ENCODE measurements around the gene MFSD10.

- PRO-cap, result unidirectional peak, plus-strand start at chr4:2812247
Measured at GRCh38 chr4:2811468-2812542, 18.9 kb downstream of the SH3BP2 start.

- PRO-cap, result no peak
Measured at GRCh38 chr4:2894477-2894914, 40.1 kb downstream of the MFSD10 start.

- PRO-cap, result no peak
Measured at GRCh38 chr4:2900516-2901265, 33.9 kb downstream of the MFSD10 start.

GRCh38 chr4:2934705-2935064 is at the start of gene MFSD10:
Gene MFSD10, minus strand, starts transcription at chr4:2934825.
- PRO-cap, result bidirectional peak, plus-strand start at chr4:2934916, minus-strand start at chr4:2934825

DNA sequence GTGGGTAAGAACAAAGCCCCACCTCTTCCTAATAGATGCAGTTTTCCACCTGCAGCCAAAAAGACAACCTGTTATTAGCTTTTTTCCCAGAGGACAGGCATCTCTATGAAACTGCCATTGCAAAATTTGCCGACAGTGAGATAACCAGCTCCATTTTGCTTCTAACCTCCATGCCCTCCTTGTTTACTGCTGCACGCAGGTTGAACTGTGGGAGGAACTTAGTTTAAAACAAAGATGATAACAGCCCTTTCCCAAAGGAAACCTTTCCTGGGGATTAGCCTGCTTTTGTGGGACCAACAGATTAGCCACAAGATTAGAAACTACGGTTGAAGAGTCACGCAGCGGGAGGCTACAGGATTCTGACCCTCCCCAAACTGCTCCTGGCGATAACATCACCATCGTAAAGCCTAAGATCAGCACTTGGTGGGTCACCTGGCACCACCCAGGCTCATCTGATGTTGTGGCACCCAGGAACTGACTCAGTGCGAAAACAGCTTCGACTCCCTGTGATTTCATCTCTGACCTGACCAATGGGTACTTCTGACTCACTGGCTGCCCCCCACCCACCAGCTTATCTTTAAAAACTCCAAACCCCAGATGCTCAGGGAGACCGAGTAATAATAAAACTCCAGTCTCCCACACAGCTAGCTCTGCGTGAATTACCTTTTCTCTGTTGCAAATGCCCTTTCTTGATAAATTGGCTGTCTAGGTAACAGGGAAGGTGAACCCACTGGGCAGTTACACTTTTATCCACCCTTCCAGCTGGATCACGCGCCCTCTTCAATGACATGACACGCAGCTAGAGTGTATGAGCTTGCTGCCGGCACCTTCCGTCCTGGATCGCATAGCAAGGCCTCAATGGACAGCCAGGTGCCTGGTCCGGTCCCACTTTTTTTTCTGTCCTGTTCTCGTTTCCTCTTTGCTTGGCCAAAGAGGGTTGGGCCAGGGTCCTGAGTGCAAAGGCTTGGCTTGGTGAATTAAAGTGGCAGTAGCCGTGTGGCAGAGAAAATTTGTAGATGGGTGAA is 1.4 kb upstream of the MFSD10 start:
- PRO-cap, result no peak

DNA sequence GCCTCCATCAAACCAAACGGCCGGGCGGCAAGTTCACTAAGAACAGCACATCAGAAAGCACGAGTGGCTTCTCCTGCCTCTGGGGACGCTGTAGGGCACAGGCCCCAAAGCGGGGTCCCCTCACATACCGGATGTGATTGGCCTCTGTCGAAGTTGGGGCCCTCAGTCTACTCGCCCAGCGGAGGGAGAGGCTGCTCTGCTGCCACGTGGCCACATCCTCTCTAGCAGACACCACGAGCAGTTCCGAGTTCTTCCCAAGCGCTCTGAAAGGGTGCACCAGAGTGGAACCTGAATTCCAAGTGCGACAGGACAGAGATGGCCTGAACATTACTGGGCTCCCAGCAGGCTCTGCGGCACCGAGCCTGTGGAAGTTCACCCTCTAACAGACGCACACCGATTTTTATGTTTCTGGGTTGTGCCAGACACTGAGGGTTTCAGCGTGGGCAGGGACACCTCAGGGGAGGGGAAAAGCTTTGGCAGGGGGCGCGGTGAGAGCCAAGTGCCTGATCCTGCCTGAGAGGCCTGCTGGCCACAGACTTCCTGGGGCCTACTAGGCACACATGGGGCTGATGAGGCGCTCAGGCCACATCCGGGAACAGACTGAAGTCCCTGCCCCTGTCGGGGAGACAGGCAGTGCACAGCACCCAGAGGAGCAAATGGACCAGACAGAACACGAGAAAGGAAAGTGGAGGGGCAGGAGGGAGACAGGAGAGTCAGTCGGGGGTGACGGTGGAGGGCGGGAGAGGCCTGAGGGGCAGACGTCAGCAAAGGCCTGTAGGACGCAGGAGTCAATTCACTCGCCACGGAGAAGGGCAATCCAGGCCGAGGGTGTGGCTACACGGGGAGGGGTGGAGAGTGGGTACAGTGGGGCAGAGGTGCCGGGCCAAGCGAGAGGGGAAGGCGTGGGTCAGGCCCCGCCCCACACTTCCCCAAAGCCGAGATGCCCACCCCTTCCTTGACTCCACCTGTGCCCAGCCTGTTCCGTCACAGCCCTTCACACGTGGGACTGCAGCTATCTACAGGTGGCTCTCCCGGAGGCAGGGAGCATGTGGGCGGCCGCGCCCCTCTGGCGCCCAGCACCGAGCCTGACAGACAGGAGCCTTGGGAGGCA is 7.8 kb upstream of the MFSD10 start:
- PRO-cap, result no peak

- PRO-cap, result no peak
Measured at GRCh38 chr4:3192197-3192858, 56.6 kb upstream of the MSANTD1 start.

GRCh38 chr4:3219806-3220396 is 29.1 kb upstream of the MSANTD1 start:
- PRO-cap, result no peak

- PRO-cap, result no peak
Measured at GRCh38 chr4:3225035-3225851, 23.7 kb upstream of the MSANTD1 start.

DNA sequence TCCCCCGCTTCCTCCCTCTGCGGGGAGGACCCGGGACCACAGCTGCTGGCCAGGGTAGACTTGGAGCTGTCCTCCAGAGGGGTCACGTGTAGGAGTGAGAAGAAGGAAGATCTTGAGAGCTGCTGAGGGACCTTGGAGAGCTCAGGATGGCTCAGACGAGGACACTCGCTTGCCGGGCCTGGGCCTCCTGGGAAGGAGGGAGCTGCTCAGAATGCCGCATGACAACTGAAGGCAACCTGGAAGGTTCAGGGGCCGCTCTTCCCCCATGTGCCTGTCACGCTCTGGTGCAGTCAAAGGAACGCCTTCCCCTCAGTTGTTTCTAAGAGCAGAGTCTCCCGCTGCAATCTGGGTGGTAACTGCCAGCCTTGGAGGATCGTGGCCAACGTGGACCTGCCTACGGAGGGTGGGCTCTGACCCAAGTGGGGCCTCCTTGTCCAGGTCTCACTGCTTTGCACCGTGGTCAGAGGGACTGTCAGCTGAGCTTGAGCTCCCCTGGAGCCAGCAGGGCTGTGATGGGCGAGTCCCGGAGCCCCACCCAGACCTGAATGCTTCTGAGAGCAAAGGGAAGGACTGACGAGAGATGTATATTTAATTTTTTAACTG is 5.5 kb upstream of the MSANTD1 start:
- PRO-cap, result no peak

GRCh38 chr4:3316744-3317602 is 24.2 kb downstream of the RGS12 start:
- PRO-cap, result no peak

GRCh38 chr4:3436986-3437361 is 4.8 kb upstream of the HGFAC start:
- PRO-cap, result no peak

DNA sequence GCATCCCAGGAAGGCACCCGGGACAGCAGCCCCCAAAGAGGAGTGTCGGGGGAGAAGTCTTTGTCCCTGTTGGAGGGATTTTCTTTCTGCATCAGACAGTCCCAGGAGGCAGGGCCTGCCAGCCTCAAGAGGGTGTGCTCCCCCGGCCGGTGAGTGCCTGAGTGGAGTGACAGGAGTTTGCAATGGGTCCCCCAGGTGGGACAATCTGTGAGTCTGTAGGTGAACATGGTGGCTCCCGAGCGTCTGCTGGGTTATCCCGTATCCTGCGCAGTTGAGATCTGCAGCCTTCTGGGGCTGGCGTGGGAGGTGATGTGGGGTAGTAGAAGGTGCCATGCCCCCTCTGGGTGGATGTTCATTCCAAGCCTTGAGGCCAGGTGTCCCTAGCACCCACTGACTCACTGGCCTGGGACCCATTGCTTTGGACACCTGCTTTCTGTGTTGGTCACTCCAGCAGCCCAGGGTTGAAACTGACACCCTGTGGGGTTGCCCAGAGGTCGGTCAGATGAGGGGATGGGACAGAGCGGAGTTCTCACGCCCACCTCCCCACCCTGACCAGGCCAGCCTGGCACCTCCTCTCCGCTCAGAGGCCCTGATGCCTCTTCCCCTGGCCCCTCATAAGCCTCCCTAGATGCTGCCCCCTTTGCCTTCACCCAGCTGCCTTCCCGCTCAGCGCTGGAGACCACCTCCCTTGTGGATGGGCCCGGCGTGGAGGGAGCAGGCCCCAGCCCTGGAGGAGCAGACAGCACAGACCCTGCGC is 1.8 kb downstream of the DOK7 start:
- PRO-cap, result no peak

DNA sequence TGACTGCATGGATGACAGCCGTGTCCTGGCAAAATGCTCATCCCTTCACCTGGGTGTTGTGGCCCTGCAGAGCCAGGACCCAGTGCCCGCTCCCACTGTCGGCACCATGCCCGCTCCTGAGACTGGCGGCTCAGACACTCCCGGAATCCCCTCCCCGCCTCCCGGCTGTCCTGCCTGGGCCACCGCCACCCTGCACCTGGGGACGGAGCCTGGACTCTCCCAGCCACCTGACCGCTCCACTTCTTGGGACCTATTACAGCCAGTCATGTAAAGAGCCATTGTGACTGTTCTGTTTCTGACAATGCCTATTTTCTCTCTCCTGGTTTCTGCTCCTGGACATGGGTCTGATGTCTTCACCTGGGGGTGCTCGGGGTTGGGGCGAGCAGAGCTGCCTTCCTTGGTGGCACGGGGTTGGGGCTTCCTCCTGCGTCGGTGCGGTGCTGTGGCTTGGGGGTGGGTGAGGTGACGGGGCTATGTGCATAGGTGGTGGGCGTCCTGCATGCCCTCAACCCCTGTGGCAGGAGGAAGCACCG is 31.0 kb downstream of the LRPAP1 start:
- PRO-cap, result no peak

DNA sequence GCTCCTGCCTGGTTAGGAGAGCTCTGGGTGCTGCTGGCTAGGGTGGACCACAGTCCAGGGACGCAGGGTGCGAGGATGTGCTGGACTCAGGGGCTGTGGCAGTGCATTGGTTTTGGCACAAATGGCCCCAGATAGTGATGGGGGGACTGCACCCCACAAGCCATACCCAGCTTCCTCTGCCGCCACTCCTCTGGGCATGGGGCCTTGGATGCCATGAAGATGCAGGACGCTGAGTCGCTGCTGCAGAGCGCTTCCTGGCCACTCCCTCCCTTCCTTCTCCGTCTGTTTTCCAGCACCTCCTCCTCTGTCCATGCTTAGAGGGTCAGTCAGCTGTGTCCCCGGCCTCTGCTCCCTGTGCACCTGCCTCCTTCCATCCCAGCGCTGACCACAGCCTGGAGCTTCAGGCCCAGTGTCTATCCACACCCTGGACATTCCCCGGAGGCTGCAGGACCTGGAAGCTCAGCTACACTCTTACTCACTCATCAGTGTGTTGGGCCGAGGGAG is 58.9 kb upstream of the ADRA2C start:
- PRO-cap, result no peak

- PRO-cap, result no peak
Measured at GRCh38 chr4:3707898-3708641, 58.1 kb upstream of the ADRA2C start.

GRCh38 chr4:3827852-3828295 is 61.7 kb downstream of the ADRA2C start:
- PRO-cap, result no peak

GRCh38 chr4:3871205-3872022 is 105.2 kb downstream of the ADRA2C start:
- PRO-cap, result no peak

- PRO-cap, result no peak
Measured at GRCh38 chr4:3954331-3955128, 188.3 kb downstream of the ADRA2C start.

DNA sequence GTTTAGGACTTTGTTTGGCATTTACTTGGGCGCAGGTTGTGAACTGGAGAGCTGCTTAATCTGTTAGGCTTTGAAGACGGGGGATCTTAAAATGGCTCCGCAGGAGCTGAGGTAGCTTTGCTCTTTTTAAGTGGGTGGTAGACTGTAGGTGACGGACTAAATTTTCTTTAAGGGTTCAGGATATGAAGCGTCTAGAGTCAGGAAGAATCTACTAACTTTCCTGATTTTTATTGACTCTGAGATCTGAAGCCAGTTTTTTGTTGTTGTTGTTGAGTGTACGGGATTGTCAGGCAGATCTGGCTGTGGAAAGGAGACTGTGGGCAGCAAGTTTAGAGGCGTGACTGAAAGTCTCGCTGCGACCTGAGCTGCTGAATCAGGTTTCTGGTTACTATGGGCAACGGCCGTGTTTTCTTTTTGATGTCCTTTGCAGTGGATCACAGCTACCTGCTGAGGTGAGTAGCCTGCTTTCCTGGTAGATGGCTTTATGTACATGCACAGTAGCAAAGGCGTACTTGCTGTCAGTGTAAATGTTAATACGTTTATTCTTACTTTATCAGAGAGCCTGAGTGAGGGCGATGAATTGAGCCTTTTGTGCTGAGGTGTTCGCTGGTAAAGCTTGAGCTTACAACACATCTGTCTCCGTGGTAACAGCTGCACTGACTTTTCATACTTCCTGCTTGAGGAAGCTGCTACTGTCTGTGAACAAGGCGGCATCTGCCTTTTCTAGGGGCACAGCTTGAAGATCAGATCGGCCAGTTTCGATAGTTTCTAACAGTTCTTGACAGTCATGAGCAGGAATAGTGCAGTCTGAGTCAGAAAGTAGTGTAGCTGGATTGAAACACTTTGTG is 193.8 kb downstream of the OTOP1 start:
- PRO-cap, result no peak